Spinal cord (tissue), 3 donors: ENCODE measurements around a stretch of chr22.

DNA sequence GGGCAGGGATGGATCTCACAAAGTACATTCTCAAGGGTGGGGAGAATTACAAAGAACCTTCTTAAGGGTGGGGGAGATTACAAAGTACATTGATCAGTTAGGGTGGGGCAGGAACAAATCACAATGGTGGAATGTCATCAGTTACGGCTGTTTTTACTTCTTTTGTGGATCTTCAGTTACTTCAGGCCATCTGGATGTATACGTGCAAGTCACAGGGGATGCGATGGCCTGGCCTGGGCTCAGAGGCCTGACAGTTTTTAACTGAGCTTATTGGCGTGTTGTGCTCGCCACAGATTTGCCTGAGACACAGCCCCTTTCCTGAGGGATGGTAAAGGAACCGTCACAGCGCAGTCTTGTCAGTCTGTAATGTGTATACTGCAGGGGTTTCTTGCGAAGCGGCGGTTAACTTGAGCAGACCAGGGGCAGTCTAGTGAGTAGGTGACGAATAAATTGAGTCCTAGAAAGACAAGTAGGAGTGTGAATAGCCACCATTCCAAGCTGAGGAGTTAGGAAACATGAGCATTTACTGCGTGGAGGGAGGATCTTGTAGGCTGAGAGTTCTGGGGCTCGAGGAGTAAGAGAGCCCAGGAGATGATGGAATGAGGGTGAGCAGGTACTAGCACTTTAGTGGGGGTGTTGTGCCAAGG is 1.3 kb downstream of the MED15 start:
- PRO-cap, result no peak
- RAMPAGE, long total RNA, result no peak

- PRO-cap, result no peak
- RAMPAGE, long total RNA, result no peak
Measured at GRCh38 chr22:20514311-20515585, 7.3 kb downstream of the MED15 start.

- PRO-cap, result no peak
- RAMPAGE, long total RNA, result no peak
Measured at GRCh38 chr22:20522996-20523882, 15.8 kb downstream of the MED15 start.

- PRO-cap, result no peak
- RAMPAGE, long total RNA, result no peak
Measured at GRCh38 chr22:20550768-20551902, 43.7 kb downstream of the MED15 start.

GRCh38 chr22:20553716-20554441 is 46.5 kb downstream of the MED15 start:
- PRO-cap, result no peak
- RAMPAGE, long total RNA, result no peak

GRCh38 chr22:20574984-20575614 is 67.7 kb downstream of the MED15 start:
- PRO-cap, result no peak
- RAMPAGE, long total RNA, result no peak

GRCh38 chr22:20584579-20585311 is 77.3 kb downstream of the MED15 start:
- PRO-cap, result no peak
- RAMPAGE, long total RNA, result no peak

DNA sequence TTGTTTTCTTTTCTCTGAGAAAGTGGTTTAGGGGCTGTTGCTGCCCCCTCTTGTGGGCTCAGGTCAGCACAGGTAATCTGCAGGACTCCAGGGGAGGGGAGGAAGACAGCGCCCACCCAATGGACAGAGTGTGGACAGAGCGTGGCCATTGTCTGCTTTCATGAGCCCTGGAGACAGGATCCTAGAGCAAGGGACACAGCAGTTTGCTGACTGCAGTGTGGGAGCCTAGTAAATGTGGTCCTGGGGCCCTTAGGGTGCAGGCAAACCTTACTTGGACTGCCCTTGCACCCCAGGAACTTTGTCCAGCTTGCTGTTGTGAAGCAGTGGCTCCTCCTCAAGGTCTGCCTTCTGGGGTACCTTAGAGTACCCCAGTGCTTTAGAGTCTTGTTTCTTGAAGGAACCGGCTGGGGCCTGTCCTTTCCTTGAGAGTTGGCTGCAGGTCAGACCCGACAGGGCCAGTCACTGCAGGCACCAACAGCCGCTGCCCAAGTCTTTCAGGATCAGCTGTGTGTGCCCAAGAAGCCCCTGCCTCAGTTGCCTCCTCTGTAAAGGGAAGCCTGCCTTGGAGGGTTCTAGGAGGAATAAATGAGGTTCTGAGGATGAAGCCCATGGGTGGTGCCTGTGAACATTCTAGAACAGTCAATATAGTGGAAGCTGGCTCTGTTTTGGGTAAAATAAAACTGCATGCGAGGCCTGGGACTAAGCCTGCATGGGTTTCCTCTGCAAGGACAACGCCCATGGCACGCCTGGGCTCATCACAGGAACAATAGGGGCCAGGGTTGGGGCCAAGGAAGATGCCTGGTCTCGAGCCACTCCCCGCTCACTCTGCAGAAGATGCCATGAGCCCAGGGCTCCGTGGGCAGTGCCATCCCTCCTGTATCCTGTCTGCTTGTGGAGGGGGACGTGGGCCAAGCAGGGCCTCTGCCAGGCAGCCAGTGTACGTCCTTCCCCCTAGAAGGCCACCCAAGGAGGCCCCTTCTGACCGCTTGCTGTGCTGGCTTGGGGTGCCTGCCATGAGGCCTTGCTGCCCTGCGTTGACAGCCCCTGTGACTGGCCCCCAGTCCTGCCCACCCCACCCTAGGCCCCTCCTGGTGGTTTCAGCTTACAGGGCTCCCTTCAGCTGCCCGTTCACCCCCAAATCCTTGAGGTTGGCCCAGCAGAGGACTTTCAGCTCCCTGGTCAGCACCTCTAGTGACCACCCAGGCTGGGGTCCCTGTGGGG is 81.5 kb downstream of the MED15 start:
- PRO-cap, result no peak
- RAMPAGE, long total RNA, result no peak

- PRO-cap, result no peak
- RAMPAGE, long total RNA, result no peak
Measured at GRCh38 chr22:20703581-20703816, 70.4 kb upstream of the SERPIND1 start.

- PRO-cap, result no peak
- RAMPAGE, long total RNA, result no peak
Measured at GRCh38 chr22:20704137-20704339, 69.9 kb upstream of the SERPIND1 start.

- PRO-cap, result no peak
- RAMPAGE, long total RNA, result no peak
Measured at GRCh38 chr22:20727315-20728000, 46.5 kb upstream of the SERPIND1 start.

DNA sequence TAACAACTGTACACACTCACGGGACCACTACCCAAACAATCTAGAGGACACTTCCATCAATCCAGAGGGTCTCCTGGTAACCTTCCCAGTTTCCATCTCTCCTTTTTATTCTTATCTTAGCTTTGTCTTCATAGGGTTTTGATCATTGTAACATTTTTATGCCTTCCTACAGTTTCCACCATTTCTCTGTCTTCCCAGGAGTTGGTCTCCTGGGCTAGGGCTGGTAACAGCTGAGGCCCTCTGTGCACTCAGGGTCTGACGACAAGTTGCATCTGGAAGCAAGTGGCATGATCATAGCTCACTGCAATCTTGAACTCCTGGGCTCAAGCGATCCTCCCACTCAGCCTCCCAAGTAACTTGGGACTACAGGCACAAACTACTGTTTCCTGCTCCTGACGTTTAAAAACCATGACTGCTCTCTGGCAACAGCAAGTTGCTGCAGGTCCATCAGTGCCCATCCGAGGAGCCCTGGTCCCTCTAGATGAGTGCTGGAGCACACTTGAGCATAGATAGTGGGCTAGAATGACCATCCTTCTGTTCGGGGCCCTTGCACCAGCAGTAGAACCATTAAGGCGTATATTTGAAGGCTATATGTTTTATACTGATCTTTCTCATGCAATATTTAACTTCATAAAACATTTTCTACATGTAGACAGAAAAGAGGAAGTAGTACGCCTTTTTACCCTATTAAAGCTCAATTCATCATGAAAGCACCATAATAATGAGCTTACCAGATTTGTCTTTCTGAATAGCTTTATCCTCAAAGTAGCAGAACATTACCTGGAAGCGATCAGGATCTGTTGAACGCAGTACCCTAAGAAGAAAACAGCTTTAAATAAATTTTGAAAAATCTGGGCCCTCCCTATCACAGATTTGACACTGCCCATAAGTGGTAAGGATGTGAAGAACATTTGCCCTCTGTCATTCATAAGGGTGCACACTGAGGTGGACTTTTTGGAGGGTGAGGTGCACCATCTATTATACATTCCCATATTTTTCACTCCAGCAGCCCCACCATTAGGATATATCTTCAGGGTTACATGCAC is 13.0 kb upstream of the SERPIND1 start:
- PRO-cap, result no peak
- RAMPAGE, long total RNA, result no peak

GRCh38 chr22:20764550-20765485 is 9.1 kb upstream of the SERPIND1 start:
- PRO-cap, result no peak
- RAMPAGE, long total RNA, result no peak

GRCh38 chr22:20889044-20889579 is 28.1 kb upstream of the CRKL start:
- PRO-cap, result no peak
- RAMPAGE, long total RNA, result no peak

DNA sequence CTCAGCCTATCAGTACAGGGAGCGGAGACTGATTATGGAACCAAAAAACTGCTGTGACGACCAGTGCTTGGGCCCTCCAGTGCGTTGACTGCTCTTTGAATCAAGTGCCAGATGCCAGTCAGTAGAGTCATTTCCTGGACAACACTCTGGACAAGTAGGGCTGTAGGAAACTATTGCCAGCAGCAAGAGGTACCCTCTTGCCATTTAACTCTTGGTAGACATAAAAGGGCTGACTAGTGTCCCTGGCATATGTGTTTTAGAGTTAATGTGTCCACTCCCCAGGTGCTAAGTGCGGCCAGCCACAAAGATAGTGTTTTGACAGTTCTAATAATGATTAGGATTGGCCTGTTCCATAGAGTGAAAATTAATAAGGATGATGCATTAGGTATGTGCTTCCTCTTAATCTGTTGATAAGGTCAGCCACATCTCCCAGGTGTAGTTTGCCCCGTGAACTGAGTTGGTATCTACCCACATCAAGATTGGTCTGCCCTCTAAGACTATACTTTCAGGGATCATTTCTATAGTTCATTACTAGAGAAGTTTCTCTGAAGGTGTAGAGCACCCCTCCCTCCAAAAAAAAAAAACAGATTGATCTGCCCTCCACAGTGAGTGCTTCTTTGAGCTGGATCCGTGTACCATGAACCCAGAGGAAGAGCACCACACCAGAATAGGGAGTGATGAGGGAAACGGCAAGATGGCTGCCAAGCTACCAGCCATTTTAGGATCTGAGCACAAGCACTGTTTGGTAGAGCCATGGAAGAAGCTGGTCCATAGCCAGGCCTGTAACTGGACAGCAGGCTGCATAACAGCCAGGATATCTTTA is 20.7 kb upstream of the AIFM3 start:
- PRO-cap, result no peak
- RAMPAGE, long total RNA, result no peak

- PRO-cap, result no peak
- RAMPAGE, long total RNA, result no peak
Measured at GRCh38 chr22:20948297-20949035, 18.6 kb upstream of the AIFM3 start.

- PRO-cap, result no peak
- RAMPAGE, long total RNA, result no peak
Measured at GRCh38 chr22:21416347-21416868, 763 bp upstream of the HIC2 start.

DNA sequence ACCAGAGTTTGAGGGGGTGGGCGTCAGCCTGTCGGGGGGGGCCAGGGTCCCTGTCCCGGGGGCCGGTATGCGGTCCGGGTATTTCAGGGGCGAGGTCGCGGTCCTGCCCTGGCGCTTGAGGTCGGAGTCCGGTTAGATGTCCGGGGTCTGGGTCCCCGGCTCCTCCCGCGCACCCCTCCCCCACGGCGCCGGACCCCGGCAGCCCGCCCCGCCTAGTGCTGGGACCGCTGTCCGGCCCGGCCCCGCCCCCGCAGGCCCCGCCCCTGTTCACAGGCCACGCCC is 217 bp upstream of the HIC2 start:
- PRO-cap, result no peak
- RAMPAGE, long total RNA, result no peak

GRCh38 chr22:21449665-21450811 is 17.1 kb upstream of the TMEM191C start:
- PRO-cap, result no peak
- RAMPAGE, long total RNA, result no peak

DNA sequence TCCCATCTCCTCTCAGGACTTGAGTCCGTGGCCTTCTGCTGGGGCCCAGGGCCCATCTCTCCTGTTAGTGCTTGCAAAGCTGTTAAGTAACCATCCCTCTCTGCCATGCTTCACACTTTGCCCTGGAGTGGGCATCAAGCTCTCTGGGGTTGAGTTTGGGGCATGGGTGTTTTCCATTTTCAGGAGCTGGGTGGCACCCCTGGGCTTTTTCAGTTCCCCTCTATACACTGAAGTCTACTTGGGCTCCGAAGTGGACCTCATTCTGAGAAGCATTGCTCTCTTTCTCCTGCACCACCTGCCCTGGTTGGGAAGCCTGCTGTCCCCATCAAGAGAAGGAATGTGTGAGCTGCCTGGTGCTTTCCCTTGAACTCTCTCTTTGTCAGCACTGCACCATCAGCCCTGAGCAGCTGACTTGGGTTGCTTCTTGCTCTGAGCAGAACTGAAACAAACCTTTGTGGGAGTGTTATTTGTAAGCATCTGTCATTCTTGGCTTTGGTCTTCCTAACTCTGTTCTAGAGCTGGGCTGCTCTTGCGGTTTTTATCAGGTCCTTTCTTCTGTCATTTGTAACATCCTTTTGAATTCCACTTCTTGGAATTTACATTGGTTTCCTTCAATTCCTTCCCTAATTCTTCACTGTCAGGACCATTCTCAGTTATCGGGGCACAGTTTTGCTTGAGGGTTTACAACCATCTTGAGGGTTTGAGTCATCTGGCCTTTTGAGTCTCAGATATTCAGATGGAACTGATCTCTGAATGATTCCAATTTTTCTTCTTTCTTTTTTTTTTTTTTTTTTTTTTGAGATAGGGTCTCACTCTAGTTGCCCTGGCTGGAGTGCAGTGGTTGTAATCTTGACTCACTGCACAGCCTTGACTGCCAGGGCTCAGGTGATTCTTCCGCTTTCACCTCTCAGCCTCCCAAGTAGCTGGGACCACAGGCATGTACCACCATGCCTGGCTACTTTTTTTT is 20.5 kb downstream of the UBE2L3 start:
- PRO-cap, result no peak
- RAMPAGE, long total RNA, result no peak